Cardiac atrium fibroblast (primary cell): ENCODE measurements around a stretch of chr3.

DNA sequence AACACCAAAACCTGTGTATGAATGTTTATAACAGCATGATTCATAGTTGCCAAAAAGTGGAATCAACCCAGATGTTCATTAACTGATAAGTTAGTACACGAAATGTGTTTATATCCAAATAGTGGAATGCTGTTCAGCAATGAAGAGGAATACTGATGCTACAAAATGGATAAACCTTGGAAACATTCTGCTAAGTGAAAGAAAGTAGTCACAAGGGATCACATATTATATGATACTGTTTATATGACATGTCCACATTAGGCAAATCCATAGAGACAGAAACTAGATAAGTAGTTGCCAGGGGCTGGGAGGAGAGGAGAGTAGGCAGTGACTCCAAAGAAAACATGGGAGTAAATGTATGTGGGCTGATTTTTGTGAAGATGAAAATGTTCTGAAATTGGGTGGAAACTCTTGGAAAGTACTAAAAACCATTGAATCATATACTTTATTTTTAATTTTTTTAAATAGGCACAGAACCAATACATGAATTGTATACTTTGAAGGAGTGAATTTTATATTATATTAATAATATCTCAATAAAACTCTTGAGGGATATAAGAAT lies 123.5 kb downstream of the CNTN4 start:
- RAMPAGE, long total RNA: no peak

DNA sequence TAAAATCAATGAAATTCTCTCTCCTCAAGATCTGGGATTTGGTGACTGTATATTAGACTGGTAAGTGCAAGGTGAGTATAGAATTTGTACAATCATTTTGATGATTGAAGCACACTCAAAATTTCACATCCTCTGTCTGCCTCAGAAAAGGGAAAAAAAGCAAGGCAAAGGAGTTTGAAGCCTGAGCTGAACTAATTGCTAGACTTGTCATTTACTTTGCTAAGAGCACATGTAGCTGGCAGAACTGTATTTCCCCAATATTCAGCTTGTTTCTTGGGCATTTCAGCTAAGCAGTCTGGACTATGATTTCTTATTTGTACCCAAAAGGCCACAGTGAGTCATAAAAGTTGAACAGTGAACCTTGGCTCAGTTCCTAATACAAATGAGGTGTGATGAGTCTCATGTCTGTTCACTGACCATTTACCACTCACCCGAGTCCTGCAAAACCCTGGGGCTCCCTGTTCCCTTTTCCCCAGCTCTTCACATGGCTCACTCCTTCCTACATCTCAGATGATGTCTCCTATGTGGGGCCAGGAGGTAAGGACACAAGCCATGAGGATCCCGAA lies 239.5 kb downstream of the IL5RA start:
- RAMPAGE, long total RNA: no peak

- RAMPAGE, long total RNA: no peak
These were observed 11.5 kb downstream of the ITPR1 start for GRCh38 chr3:4504108-4505502.

- RAMPAGE, long total RNA: no peak
These were observed 228.9 kb downstream of the ITPR1 start for GRCh38 chr3:4722095-4722454.

GRCh38 chr3:4741202-4742131 lies 237.8 kb upstream of the BHLHE40 start:
- RAMPAGE, long total RNA: no peak

GRCh38 chr3:4748405-4748834 lies 230.8 kb upstream of the BHLHE40 start:
- RAMPAGE, long total RNA: no peak

- RAMPAGE, long total RNA: no peak
These were observed 230.4 kb upstream of the BHLHE40 start for GRCh38 chr3:4748835-4749315.

GRCh38 chr3:4750032-4750700 lies 229.1 kb upstream of the BHLHE40 start:
- RAMPAGE, long total RNA: no peak

- RAMPAGE, long total RNA: no peak
These were observed 228.2 kb upstream of the BHLHE40 start for GRCh38 chr3:4750701-4751706.

DNA sequence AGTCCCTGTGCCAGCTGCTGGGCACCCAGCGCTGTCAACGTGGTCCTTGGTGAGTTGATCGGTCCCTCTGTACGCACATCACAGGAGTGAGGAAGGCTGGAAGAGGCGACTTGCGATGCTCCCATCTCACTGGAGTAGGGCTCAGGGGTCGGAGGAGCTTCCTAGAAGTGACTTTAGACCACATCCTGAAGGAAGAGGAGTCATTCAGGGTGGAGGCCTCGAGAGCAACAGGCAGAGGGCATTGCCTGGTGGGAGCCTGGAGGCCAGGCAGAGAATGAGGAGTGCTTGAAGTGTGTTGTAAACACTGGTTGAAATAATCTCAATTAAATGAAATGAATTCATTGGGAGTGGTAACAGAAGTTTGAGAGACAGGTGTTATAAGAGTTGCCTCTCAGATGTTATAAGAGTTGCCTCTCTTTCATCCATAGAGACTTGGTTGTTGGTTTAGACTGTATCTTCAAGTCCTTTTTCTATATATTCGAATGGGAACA lies 206.2 kb upstream of the BHLHE40 start:
- RAMPAGE, long total RNA: no peak

DNA sequence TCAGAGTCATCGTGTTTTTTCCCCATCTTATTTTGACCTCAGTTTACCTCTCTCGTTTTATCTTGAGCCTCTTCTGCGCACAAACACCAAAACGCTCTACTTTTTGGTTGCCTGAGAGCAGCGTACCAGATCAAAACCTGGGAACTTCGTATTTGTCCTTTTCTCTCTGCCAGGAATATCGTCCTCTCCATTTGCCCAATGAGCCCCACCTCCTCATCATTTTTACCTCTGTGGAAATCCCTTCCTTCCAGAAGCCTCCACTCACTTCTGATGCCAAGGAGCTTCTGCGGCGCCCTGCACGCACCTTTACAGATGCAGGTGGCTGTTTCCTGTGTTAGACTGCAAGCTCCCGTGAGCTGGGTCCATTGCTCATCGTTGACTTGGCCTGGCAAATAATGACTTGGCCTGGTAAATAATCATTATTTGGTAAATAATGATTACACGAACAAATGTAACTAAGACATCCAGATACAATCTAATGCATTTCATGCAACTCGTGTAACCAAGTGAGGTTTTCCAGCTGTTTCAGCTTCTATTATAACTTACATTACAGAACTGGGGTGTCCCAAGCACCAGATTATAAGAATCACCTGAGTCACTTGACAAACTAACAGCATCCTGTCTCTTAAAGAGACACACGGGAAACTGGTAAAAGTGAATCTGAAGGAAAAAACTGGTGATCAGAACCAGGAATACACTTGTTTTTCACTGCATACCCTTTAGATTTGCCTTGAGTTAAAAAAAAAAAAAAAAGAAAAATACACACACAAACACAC lies 92.1 kb upstream of the BHLHE40 start:
- RAMPAGE, long total RNA: no peak

DNA sequence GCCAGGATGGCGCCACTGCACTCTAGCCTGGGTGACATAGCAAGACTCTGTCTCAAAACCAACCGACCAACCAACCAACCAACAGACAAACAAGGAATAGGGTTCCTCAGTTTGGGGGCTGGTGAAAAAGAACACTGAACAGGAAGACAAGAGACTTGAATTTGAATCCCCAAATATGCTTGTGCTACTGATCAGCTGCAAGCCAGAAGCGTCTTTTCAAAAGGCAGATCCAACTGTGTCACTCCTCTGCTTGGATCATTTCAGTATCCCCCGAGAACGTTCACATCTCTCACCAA lies 60.0 kb downstream of the BHLHE40 start:
- RAMPAGE, long total RNA: no peak

DNA sequence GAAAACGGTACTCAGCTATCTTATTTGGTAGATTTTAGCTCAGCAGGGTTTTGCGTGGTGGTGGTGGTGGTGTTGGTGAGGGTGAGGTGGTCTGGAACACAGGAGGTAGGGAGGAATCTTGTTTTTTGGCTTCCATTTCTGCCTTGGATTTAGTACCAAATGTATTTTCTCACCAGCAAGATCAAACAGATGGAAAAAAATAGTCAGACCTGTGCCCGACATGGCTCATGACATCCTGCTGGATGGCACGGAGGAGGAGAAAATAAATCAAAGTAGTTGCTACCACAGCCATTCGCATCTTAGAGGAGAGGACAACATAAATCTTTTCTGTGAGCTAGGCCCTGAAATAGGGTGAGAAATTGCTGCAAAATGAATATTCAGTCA lies 69.3 kb upstream of the ARL8B start:
- RAMPAGE, long total RNA: no peak

DNA sequence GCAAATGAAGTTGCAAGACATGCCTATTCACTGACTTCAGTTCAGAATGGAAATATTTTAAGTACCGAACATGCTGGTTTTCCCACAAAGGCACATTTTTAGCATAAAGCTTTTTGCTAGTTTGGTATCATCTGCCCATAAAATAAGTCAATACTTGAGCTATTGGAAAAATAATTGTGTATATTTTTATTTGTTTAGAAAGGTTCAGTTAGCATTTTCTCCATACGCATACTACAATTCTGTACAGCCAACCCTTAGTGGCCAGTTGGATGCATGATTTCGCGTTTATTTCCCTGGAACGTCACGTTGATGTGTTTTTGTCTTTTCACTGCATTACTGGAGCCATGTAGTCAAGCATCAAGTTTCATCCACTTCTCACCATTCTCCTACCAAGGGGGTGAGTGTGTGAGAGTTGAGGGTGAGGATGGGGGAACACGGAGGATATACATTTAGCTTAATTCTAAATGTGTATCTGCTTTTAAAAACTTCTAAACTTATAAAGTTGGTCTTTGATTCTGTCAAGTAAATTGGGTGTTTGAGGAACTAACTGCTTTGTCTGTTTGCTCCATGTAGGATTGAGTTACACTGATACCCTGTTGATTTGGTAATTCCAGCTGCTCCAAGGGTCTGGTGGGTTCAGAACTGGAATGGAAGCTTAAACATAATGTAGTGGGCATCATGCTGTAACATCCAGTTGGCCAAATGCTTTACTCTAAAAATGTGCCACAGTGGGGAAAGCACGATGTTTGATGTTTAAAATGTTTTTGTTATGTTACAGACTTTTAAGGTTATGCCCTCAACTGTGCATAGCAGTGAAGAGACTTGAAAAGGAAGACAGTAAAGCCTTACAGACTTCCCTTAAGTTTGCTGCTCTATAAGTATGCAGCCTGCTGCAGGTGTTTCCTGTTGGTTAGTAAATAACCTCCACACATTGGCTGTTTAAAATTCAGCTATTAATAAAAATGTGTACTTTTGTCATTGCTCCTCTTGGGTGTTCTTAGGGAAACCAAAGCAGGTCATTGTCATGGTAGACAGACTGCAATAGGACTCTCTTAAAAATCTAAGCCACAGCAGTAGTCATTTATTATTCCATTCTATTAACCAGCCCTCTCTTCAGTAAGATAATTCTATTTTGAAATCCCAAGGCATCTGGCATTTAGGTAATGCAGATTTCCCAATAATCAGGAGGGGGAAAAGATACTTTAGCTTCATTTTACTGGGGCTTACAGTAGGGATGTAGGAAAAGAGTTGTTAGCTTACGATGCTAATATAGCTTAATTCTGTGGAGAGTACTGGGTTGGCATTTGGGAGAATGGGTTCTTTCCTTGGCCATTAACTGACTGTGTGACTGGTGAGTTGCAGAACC lies 6.0 kb upstream of the EDEM1 start:
- RAMPAGE, long total RNA: no peak

GRCh38 chr3:7308635-7308972 lies 447.7 kb downstream of the GRM7 start:
- RAMPAGE, long total RNA: no peak

DNA sequence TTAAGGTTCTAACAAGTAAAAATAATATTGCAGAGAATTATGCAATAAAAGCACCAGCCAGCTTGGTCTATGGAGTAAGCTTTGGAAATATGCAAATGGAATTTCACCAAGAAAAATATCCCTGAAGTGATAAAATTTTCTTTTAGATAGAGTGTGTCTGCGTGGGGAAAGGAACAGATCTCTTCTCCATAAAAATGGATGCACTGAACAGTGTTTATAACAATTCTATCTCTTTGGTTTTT lies 712.3 kb downstream of the GRM7 start:
- RAMPAGE, long total RNA: no peak

- RAMPAGE, long total RNA: no peak
These were observed 32.9 kb downstream of the SSUH2 start for GRCh38 chr3:8611691-8612157.

GRCh38 chr3:9067992-9068755 lies 104.9 kb upstream of the RAD18 start:
- RAMPAGE, long total RNA: no peak

DNA sequence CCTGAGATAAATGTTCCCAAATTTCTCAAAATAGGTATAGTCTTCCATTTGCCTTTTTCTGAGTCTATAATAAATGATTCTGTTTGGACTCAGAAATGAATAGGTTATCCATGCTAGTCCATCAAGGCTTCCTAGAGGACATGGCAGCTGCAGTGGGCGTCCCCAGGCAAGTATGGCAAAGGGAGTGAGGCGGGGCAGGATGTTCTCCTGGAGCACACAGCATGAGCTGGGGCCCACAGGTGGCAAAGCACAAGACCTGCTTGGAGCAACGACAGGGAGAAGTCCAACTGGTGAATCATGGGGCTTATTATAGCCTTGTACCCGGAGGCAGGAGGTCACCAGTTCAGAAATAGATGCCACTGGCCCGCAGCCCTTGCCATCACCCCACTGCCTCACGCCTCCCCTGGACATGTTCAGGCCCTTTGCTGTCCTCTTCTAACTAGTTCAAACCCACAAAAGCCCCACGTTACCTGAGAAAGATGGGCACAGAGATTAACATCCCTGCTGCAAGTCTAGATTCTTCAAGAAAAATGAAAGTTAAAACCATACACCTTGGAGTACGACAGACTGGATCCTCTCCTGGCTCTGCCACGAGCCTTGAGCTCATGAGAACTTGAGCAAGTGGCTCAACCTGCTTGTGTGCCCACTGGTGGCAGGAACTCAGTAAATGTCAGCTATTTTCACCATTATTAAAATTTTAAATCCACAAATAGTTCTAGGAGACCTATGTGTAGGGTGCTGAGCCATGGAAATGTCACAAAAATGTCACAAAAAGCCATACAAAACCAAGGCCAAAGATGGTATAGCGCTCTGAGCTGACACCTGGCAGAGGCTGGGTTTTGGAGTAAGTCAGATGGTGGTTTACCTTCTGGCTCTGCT lies 1.8 kb upstream of the SRGAP3 start:
- RAMPAGE, long total RNA: no peak

DNA sequence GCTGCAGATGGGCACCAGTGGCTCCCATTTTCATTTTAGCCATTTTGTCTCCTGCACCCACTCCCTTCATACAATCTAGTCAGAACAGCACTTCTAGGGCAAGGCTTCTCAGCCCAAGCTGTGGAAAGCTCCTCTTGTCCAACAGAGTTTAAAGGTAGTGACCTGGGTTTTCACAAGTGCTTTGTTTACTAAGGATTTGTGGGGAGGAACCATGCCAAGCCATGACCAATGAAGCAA lies 13.6 kb upstream of the THUMPD3 start:
- RAMPAGE, long total RNA: no peak